ENCODE measurements around the genes MTMR2 and CCDC82.

GRCh38 chr11:95130438-95131245, 41.0 kb downstream of the ENDOD1 start:
- PRO-cap: no peak
- RAMPAGE, long total RNA: no peak

GRCh38 chr11:95149464-95150106, 59.9 kb downstream of the ENDOD1 start:
- PRO-cap: no peak
- RAMPAGE, long total RNA: no peak

- PRO-cap: no peak
- RAMPAGE, long total RNA: no peak
Measured at GRCh38 chr11:95153786-95154331, 64.2 kb downstream of the ENDOD1 start.

- PRO-cap: no peak
- RAMPAGE, long total RNA: no peak
Measured at GRCh38 chr11:95322592-95322997, 91.6 kb upstream of the SESN3 start.

DNA sequence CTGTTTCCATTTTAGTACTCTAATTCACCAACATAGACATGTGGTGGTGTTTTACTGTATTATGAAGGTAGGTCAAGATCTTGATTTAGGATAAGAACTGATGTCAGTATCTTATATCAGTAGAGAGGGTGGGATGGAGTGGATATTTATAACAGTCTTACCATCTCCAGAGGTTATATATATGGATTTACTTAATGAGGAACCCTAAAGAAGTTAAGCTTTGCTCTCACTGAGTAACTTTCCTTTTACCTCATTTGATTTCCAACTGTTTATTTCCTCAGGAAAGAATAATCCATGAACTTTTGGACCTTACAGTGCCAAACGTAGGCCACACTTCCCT, 107.3 kb downstream of the FAM76B start:
- PRO-cap: no peak
- RAMPAGE, long total RNA: no peak

GRCh38 chr11:95900754-95901205, 23.1 kb downstream of the MTMR2 start:
- PRO-cap: no peak
- RAMPAGE, long total RNA: no peak

GRCh38 chr11:95923417-95924278, at the start of gene MTMR2:
Gene MTMR2, minus strand, starts transcription at chr11:95924107.
- PRO-cap: bidirectional peak, plus-strand start at chr11:95924157, minus-strand start at chr11:95924073
- RAMPAGE, long total RNA: start-site peak on the minus strand at chr11:95923952-95924025, 37 and 38 reads in 2 replicates

DNA sequence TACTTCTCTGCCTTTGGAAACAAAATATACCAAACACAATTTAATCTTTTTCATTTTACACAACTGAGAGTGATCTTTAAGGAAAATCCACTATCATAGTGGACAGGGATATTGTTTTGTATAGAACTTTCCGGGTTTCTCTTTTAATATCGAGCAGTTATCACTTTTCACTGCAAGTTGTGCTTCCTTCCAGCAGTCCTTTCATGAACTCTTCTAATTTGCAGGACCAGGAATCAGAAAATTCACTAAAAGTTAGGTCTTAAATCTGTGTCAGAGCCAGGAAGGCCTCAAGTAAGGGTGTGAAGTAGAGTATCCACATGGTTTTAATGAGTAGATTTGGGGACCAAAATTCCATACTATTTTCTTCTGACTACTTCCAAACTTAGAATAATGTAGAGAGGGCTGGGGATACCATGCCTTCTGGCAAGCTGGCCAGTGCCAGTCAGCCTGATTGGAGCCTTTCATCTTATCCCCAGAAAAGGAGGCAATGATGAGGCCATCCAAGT, 133.9 kb upstream of the MTMR2 start:
- PRO-cap: no peak
- RAMPAGE, long total RNA: no peak

DNA sequence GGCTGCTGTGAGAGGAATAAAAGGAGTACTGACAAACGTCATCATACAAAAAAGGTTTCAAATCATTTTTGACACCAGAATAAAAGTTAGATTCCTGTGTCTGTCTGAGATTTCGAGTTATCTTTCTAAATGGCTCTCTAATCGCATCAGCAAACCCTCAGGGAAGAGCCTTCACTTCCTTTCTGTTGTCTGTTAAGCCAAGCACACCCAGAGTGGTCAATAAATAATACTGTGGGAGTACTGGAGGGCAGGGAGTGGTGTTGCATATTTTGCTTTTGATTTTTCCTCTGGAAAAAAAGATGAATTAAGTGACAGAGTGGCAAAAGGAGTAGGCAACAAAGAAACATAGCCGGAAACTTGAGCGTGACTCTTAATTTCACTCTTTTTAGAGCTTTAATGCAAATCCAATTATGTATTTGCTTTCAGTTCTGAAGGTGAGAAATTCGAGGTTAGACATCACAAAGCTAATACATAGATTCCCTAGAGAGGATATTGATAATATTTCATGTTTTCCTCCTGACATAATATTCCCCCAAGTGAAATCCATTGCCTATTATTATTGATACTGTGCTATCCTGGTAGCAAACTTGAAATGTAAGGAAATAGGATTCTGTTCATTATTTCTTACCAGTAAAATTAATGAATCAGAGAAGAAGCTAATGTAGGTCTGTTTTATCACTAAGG, 150.9 kb upstream of the MTMR2 start:
- PRO-cap: no peak
- RAMPAGE, long total RNA: no peak

- PRO-cap: no peak
- RAMPAGE, long total RNA: no peak
Measured at GRCh38 chr11:96162670-96163580, 180.1 kb downstream of the MAML2 start.

- PRO-cap: no peak
- RAMPAGE, long total RNA: no peak
Measured at GRCh38 chr11:96199412-96199877, 143.6 kb downstream of the MAML2 start.

DNA sequence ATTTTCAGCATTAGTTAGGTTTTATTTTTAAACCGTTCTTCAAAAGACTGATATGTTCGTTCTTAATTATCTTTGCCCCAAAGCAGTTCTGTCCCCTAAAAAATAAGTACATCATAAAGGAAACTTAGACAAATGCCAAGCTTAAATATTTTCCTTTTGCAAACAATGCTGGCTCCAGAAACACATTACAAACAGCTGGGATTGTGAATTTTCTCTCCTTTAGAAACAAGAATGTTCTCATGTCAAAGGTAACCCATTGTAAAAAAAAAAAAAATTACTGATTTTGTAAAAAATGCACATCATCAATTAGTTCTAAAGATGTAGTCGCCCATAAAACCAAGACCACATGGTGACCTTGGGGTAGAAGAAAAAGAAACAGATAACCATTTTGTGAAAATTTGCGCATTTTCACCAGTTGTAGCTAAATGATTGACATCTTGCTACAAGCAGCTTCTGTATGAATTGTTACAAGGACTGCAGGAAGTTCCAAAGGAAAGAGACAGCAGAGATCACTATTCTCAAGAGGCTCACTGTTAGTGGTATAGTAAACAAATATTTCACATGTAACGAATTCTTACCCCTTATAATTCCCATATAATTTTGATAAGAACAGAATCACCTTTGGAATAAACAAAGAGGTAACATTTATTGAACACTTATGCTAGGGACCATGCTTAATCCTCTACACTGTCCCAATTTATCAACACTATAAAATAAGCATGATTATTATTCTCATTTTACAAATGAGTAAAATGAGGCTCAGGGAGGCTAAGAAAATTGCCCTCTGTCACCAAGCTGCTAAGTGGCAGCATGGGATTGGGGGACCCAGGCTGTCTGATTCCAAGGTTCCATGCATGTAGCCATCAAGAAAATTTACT, 48.7 kb downstream of the MAML2 start:
- PRO-cap: no peak
- RAMPAGE, long total RNA: no peak

- PRO-cap: no peak
- RAMPAGE, long total RNA: no peak
Measured at GRCh38 chr11:96306344-96306874, 36.6 kb downstream of the MAML2 start.

- PRO-cap: bidirectional peak, plus-strand start at chr11:96389478, minus-strand start at chr11:96389419; unidirectional peak, minus-strand start at chr11:96389598; bidirectional peak, plus-strand start at chr11:96390042, minus-strand start at chr11:96389865
- RAMPAGE, long total RNA: no peak
Measured at GRCh38 chr11:96389028-96390136, at the start of gene CCDC82. Gene CCDC82, minus strand, starts transcription at chr11:96389912.

DNA sequence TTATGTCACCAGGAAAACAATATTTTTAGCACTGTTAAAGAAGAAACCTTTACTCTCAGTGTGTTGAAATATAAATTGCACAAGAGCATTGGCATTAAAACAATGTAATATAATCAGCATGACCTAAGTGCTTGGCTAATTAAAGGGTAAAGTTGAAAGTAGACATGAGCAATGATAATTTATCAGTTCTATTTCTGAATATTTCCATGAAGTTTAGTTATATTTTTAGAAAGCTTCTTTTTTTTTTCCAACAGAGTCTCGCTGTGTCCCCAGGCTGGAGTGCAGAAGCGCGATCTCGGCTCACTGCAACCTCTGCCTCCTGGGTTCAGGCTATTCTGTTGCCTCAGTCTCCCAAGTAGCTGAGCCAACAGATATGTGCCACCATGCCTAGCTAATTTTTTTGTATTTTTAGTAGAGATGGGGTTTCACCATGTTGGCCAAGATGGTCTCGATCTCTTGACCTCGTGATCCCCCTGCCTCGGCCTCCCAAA, 232.4 kb downstream of the JRKL start:
- PRO-cap: no peak
- RAMPAGE, long total RNA: no peak

GRCh38 chr11:100715747-100716045, 28.6 kb downstream of the ARHGAP42 start:
- PRO-cap: no peak
- RAMPAGE, long total RNA: no peak

- PRO-cap: no peak
- RAMPAGE, long total RNA: no peak
Measured at GRCh38 chr11:100817953-100819169, 131.3 kb downstream of the ARHGAP42 start.

DNA sequence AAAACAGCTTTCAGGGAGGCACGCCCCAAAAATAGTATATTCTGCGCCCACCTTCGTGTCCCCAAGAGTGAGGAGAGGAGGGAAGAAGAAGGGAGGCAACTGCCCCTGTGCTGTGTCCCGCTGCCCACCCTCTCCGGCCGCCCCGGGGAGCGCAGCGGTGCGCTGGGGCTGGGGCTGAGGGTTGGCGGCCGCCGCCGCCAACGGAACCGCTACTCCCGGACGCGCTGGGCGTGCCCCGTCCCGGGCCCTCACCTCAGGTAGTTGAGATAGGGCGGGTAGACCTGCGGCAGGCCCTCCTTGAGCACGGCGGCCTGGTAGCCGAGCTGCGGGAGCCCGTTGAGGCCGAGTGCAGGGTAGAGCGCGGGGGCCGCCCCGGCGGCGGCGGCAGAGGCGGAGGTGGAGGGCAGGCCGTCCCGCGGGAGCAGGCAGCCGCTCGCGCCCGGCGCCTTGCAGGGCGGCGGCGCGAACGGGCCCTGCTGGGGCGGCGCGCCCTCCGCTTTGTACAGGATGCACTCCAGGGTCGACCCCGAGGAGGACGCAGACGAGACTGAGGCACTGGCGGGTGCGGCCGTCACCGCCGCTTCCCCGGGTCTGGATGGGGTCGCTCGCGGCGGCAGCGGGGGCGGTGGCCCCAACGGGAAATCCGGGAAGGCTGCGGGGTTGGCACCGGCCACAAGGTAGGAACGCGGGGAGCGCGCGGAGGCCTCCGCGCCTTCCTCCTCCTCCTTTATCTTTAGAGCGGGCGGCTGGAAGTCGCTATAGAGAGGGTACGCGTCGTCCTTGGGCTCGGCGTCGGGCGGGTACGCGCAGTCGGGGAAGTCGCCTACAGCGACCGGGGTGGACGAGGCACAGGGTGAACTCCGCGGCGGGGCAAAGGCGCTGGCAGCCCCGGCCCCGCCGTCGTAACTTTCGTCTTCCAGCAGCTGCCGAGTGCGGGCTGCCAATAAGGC, 2.2 kb downstream of the PGR start:
- PRO-cap: no peak
- RAMPAGE, long total RNA: no peak

DNA sequence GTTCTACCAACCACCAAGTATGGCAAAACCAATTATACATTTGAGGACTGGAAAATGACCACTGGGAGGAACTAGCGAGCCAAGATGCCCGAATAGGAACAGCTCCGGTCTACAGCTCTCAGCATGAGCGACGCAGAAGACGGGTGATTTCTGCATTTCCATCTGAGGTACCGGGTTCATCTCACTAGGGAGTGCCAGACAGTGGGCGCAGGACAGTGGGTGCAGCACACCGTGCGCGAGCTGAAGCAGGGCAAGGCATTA, 62.5 kb upstream of the CEP126 start:
- PRO-cap: no peak
- RAMPAGE, long total RNA: no peak

- PRO-cap: no peak
- RAMPAGE, long total RNA: no peak
Measured at GRCh38 chr11:101916110-101916313, 310 bp downstream of the ANGPTL5 start.